ENCODE data around the gene TC2N.

DNA sequence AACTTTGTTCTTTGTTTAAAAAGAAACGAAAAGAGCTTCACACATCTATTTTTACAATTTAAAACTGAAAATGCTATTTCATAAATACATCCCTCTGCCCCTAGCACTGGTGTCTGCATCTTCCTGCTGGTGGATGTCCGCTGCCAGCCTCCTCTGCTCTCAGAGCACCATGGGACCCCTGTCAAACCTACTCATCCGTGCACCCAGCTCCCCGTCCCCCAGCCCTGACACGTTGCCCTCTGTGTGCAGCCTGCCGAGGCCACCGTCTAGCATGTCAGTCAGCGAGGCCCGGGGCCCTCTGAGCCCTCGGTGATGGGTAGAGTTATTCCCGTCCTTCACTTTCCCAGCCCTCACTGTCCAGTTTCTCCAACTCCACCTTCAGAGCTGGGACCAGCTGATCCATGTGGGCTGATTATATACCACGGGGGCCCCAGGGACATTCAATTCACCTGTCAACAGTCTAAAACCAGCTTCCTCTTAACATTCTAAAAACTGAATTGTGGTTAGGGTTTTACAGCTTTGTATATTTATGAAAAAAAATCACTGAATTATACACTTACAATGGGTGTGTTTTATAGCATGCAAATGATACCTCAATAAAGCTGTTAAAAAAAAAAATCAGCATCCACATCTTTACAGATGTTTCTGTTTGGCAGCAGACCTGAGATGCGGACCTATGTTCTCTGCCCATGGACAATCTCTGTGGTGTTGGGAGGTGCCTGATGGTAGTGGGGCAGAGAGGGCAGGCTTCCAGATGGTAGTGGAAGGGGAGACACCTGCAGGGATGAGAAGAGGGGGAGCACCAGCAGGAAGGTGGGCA, 61.3 kb downstream of the CCDC88C start:
- RAMPAGE, long total RNA: no peak
- RRBS: no CpG with 5 or more reads among the region's 13 CpGs

DNA sequence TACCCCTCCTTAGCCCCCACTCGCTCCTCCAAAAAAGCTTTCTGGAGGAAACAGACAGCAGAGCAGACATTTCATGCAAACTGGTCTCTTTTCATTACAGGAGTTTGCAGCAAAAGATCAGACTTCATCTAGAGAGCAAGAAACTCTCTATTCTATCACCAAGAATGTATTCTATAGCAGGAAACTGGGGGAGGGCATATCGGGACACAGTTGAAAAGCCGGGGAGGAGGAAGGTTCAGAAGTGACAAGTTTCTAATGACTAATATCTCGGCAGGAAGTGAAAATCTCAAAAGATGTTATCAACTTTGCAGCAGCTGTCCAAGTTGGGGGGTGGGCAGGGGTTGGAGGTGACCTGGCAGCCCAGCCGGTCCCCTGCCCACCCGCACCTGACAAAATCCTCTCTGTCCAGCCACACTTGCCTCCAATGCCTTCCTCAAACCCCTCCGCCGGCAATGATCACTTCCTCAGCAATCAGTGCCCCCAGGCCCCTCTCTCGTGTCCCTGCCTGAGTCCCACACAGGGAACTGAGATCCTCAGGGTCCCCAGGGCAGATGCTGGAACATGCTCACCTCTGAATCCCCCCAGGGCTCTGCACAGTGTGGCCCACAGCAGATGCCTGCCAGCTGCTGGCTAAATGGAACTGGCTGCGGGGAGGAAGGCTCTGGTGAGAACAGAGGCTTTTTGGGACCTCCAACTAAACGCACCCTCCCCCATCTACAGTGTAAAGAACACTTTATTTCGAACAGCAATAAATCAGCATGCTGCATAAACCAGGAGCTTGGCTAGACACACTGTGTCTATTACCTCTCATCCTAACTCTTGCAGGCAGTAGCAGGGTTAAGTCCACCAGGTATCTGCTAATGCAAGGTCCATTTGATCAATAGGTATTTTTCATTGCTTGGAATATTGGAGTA, 43.9 kb downstream of the CCDC88C start:
- RAMPAGE, long total RNA: no peak
- RRBS: 34% methylated on average over 4 of the region's 12 CpGs

DNA sequence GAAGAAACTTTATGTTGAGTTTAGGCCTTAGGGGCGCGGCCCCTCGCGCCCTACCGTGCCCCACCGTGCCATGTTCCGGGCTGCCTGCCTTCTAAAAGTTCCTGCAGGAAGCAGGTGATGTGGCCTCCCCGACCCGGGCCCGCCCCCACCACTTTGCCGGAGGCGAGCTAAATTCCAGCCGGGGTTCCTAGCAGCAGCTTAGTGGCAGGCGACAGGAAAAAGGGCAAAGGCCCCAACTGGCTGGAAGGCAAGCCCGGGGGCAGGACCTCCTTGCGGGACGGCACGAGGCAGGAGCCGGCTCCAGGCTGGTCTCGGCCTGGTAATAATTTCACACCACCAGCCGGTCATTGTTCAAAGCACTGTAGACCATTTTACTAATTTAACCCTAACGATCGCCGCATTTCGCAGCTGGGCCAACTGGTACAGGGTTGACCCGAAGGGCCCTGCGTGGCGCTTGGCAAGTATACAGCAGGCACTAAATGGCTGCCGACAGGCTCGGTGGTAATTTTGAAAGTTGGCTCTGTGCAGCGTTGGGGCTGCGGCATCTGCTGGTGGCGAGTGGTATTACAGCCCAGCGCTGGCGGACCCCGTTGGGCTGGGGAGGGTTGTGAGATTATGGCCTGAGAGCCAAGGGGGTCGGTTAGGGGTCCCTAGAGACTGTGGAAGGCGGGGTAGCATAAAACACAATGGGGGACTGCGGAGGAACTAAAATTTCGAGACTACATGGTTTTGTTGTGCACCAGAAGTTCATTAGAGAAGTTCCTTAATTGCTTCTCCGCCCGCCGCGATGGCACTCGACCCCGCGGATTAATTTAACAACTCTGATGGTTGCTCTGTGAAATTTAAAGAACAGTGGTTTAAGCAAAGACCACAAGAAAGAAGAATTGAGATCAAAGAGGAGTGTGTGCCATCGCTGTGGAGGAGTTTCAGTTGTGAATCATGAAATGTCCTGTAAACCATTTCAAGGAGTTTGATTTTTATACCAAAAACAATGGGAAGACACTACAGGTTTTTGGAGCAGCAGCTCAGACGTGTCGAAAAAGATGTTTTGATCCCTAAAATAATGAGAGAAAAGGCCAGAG, 1.2 kb upstream of the CCDC88C start:
- RAMPAGE, long total RNA: no peak
- RRBS: 5% methylated on average over 7 of the region's 50 CpGs

- RAMPAGE, long total RNA: no peak
- RRBS: no CpG with 5 or more reads among the region's 2 CpGs
These were observed 26.7 kb downstream of the PPP4R3A start for GRCh38 chr14:91483170-91483971.

GRCh38 chr14:91496310-91497187, 13.6 kb downstream of the PPP4R3A start:
- RAMPAGE, long total RNA: no peak
- RRBS: no CpG with 5 or more reads among the region's 5 CpGs

- RAMPAGE, long total RNA: no peak
- RRBS: no CpG with 5 or more reads among the region's 9 CpGs
These were observed 1.1 kb upstream of the PPP4R3A start for GRCh38 chr14:91511175-91511562.

- RAMPAGE, long total RNA: no peak
- RRBS: no CpG with 5 or more reads among the region's 2 CpGs
These were observed 12.4 kb upstream of the CATSPERB start for GRCh38 chr14:91744184-91744690.

DNA sequence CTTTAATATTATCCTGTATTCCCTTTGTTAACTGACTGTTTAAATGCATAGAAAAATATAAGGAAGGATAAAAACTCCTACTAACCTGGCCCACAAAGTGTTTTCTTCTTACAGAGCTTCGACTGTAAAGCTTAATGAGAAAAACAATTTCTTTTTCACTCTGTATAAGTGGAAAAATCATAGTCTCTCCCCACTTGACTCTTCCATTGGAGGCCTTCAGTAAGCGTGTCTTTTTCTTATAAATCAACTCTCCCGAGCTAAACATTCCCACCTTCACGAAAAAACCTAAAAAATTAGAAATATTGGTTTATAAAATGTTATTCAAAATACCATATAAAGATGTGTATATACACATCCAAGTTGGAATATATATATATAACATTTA, 53.2 kb upstream of the CATSPERB start:
- RAMPAGE, long total RNA: no peak
- RRBS: no CpG with 5 or more reads among the region's 4 CpGs

- RAMPAGE, long total RNA: no peak
- RRBS: no CpG with 5 or more reads among the region's 4 CpGs
These were observed 6.2 kb downstream of the TC2N start for GRCh38 chr14:91860987-91861604.

- RAMPAGE, long total RNA: no peak
- RRBS: no CpG with 5 or more reads among the region's 7 CpGs
These were observed at the start of gene TC2N for GRCh38 chr14:91867332-91867969. Gene TC2N (minus strand): TSS chr14:91867536.

DNA sequence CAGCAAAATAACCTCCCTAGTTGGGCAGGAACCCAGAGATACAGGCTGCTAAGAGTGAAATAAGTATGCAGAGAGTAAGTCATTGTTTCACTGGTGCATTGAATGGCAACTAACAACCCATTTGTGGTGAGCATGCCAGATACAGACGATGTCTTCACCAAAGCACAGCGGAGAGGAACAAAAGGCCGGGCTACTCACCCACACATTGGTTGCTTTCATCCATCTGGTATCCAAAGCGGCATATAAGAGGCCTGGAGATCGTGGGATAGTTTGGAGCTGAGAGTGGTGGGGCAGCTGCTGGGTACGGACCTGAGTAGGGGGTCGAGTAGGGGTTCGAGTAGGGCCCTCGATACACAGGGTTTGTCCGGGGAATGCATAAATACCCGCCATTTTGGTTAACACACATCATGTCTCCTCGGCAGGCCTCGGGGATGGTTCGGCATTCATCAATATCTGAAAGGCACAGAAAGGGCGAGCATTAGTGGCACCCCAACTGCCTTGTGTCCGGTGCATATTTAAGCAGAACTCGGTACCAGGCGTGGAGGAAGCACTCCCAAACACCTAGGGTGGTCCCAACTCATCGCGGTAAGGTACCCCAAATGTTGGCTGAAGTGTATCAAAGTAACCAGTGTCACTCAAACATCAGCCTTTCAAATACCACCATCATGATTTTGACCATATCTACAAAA, 10.6 kb downstream of the FBLN5 start:
- RAMPAGE, long total RNA: no peak
- RRBS: 100% methylated on average over 2 of the region's 20 CpGs

GRCh38 chr14:91964795-91965313, 17.4 kb upstream of the FBLN5 start:
- RAMPAGE, long total RNA: no peak
- RRBS: no CpG with 5 or more reads among the region's 6 CpGs

DNA sequence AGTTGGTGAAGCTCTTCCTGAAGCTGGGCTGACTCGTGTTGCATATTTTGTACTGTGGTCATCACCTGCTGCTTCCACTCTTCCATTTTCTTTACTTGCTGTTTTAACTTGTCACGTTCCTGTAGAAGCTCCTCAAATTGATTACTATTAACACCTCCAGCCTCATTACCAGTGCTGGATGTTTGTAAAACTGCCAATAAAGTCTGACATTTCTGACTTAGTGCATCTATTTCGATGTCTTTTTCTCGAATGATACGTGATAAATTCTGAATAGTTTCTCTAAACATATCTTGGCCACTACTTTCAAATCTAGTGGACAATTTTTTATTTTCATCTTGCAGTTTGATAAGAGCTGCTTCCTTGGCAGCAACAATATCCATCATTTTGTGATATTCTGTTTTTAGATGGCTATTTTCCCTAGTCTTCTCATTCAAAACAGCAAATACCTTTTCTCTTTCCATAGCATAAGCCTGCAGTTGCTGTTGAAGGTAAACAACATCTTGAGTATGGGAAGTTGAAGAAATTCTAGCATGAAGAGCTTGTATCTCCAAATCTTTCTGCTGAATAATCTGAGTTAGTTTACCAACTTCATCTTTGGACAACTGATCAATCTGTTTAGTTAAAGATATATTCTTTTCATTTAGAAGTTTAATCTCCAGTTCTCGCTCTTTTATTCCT, 35.5 kb downstream of the TRIP11 start:
- RAMPAGE, long total RNA: no peak
- RRBS: no CpG with 5 or more reads among the region's 6 CpGs

- RAMPAGE, long total RNA: no peak
These were observed 22.4 kb downstream of the TRIP11 start for GRCh38 chr14:92017469-92017823.

GRCh38 chr14:92254668-92255309, 68.2 kb upstream of the SLC24A4 start:
- RAMPAGE, long total RNA: no peak
- RRBS: 4% methylated on average over 4 of the region's 26 CpGs

- RAMPAGE, long total RNA: no peak
- RRBS: no CpG with 5 or more reads among the region's 6 CpGs
These were observed 86.0 kb downstream of the SLC24A4 start for GRCh38 chr14:92408853-92409552.

DNA sequence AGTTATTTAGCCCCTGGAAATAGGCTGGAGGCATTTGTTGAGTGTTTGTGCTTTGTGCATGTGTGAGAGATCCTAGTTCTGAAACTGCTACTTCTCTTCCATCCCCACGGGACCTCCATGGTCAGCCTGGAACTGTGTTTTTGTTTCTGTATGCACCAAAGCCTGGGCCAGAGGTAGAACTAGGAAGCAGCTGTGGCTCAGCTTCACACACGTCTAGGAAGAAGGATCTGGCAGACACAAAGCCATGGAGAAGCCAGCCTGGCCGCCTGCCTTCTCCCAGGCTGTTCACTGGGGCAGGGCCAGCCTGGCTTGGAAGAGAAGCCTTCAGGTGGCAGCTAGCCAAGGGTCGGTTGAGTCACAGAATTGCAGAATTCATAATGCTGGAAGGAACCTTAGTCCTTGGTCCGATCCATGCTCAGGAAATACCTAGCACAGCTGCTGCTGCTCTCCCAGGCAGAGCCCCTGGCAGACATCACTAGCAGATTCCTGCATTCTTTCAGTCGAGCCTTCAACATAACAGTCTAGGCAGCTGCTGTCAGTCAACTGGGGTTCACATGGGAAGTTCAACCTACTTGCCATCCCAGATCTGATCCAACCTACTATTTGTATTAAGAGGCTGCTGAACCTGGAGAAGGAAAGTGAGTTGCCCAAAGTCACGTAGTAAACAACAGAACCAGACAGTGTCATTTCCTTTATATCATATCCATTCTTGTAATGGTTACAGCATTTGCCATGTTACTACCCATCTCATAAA, 27.1 kb downstream of the RIN3 start:
- RAMPAGE, long total RNA: no peak
- RRBS: no CpG with 5 or more reads among the region's 7 CpGs

- RAMPAGE, long total RNA: no peak
- RRBS: no CpG with 5 or more reads among the region's 8 CpGs
These were observed 72.2 kb downstream of the RIN3 start for GRCh38 chr14:92585760-92586208.

GRCh38 chr14:92625100-92625858, 111.7 kb downstream of the RIN3 start:
- RAMPAGE, long total RNA: no peak
- RRBS: no CpG with 5 or more reads among the region's 7 CpGs

- RAMPAGE, long total RNA: no peak
- RRBS: 100% methylated on average over 1 of the region's 12 CpGs
These were observed 59.7 kb downstream of the LGMN start for GRCh38 chr14:92688744-92689041.